Measurements from ENCODE around the genes CRISP1 and DEFB113.

DNA sequence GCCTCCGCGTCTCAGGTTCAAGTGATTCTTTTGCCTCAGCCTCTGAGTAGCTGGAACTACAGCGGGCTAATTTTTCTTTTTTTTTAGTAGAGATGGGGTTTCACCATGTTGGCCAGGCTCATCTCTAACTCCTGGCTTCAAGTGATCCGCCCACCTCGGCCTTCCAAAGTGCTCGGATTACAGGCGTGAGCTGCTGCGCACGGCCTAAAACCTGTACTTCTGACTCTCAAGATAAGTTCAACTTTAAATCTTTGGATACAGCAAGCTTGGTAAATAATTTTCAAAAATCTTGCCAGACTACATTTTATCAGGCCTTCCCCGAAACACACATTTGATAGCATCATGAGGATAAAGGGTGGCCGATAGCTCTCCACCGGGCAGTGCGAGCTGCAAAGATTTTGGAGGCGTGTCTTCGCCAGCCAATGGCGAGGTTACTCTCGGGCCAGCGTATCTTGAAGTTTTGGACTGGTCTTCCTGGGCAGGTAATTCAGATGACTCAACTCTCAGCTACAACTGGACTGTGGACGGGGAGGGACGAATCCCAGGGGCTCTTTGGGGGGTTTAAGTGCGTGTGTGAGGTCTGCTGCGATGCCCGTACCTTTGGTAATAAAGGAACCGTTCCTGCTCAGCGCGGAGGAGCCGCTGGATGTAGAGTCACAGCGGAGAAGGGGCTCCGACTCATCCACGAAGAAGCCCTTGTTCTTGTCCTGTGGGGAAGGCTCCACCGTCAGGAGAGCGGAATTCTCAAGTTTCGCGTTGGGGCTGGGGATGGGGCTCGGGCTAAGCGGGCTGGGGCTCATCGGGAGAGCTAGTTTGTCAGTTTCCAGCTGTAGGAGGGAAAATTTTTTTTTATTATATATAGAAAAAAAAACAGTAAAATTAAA, 75.4 kb downstream of the TNFRSF21 start:
- PRO-cap, result no peak

GRCh38 chr6:47300151-47300659, 9.5 kb downstream of the TNFRSF21 start:
- PRO-cap, result no peak

DNA sequence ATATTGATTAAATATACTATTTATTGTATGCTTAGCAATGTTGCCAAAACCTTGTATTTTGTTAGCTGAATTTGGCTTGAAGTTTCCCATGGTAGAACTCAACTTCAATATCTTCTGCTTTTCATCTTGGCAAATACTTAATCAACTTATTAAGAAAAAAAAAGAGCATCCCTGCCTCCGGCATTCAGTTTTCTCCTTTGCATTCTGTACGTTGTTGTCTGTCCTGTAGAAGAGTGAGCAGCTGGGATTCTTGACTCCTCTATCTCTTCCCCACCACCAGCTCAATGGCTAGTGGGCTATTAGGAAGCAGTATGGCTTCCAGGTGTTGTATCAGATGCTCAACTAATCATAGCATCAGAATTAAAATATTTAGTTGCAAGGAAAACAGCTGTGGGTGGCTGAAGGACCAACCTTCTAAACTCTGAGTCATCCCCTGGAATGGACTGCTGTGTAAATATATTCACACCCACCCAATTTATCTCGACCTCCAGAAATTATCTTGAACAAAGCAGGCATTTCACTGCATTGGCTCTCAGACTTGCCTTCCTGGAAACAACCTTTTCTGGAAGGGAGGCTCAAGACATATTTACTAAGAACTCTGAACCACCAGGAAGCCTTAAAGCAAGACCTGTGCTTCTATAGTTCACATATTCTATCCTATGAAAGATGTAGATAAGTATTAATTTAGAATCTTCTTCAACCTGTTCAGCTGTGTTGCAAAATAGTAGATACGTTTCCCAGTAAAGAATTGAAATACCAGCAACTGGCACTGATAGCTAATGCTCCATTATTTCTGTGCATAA, 57.2 kb upstream of the CD2AP start:
- PRO-cap, result no peak

GRCh38 chr6:47477165-47477323, 545 bp upstream of the CD2AP start:
- PRO-cap, result no peak

DNA sequence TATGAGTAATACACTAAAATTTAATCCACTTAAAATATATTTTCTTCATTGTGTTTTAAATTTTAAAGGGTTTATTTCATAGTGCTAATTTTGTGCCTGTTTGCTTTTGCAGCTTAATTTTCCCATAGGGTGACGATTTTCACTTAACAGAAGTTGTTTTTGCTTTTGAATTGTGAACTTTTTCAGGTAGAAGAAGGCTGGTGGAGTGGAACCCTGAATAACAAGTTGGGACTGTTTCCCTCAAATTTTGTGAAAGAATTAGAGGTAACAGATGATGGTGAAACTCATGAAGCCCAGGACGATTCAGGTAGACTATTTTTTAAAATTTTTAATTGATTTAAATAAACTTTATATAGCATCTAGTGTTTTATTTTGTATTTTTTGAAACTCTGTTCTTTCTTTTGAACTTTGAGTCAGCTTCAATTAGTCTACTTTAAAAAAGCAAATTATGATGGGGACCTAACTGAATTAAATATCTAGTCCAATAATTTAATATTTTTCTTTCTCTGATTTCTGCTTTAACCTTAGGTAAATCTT, 76.9 kb downstream of the CD2AP start:
- PRO-cap, result no peak

- PRO-cap, result no peak
These were observed at the start of gene CRISP1 for GRCh38 chr6:49866389-49866895. Gene CRISP1, minus strand, starts transcription at chr6:49866535.

- PRO-cap, result no peak
These were observed at the start of gene DEFB113 for GRCh38 chr6:49969552-49969920. Gene DEFB113, minus strand, starts transcription at chr6:49969625.

DNA sequence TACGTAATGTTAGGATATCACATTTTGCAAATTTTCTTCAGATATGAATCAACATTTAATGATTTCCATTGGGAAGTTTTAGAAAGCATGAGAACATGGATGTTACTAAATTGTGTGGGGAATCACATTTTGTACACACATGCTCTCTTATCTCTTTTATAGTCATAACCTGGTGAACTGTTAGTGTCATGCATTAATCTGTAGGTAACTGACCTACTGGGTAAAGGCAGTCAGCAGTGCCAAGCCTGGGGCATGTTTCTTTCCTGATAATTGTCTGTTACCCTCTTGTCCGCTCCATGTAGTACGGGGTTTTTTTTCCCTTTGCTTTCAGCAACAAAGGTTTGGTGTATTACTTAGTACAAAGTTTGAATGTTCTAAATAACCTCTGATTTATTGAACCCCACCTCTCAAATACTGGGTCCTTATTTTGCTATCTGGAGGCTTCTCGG, 498.9 kb downstream of the TFAP2B start:
- PRO-cap, result unidirectional peak, plus-strand start at position 223 of the sequence

DNA sequence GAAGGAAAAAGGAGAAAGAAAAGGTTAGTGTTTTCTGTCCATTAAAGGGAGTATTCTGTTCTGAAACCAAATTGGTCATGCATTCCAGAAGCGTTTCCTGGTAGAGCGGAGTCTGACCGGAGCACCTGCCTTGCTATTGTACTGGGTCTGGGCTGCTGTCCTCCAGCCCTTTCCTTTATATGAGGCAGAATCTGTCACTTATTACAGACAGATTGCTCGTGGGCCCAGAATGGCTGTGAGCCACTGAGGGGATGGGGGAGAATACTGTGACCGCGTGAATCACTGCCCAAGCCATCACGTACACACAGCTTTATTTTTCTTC, 573.5 kb downstream of the PKHD1 start:
- PRO-cap, result no peak

GRCh38 chr6:51737543-51737990, 349.8 kb downstream of the PKHD1 start:
- PRO-cap, result no peak

- PRO-cap, result no peak
These were observed 11.0 kb downstream of the MCM3 start for GRCh38 chr6:52273571-52274009.

- PRO-cap, result no peak
These were observed 1.1 kb upstream of the MCM3 start for GRCh38 chr6:52285726-52285925.

- PRO-cap, result bidirectional peak, plus-strand start at chr6:52389918, minus-strand start at chr6:52389884
These were observed 27.6 kb downstream of the PAQR8 start for GRCh38 chr6:52389491-52390020.

GRCh38 chr6:52403003-52403642, 17.0 kb upstream of the EFHC1 start:
- PRO-cap, result no peak

DNA sequence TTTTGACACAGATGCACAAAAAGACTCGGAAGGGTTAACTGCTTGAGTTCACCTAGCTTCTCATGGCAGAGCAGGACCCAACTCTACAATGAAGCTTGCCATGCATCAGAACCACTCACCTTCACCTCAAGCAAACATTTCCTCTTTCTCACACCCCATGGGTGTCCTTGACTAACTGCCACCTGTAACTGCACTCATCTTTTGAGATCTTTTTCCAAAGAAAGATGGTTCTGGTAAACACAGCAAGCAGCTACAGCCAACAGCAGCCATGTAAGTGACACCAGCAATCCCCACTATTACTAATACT, 76.5 kb downstream of the EFHC1 start:
- PRO-cap, result no peak

- PRO-cap, result no peak
These were observed 77.0 kb downstream of the TRAM2 start for GRCh38 chr6:52499599-52500578.

GRCh38 chr6:52515816-52516649, 60.8 kb downstream of the TRAM2 start:
- PRO-cap, result no peak

DNA sequence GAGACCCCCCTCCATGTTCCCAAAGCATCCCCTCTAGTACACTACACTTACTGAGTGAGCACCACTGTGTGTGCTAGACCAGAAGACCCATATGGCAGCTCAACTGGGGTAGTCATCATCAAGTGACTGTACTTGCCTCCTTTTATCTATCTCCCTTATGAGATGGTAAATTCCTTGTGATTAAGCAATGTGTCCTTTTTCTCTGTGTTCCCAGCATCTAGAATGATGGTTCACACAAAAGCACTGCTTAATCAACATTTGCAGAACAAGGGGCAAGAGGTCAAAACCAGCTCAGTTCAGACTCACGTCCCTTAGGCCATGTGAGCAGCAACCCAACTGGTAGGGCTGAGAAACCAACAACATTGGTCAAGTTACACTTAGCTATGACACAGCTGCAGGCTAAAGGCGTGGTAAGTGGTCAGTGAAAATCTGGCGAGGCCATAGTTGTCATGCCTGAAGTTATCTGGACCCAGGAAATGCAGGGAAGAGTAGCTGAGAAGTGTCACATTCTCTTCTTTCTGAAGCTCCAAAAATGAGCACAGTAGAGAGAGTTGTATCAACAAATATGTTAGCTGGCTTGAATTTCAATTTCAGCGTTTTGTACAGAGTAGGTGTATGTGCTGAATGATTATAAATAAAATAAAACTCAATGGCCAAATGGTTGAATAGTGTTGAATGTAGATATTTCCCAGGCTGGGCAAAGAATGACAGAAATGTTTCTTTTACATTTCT, 9.9 kb downstream of the TRAM2 start:
- PRO-cap, result no peak

DNA sequence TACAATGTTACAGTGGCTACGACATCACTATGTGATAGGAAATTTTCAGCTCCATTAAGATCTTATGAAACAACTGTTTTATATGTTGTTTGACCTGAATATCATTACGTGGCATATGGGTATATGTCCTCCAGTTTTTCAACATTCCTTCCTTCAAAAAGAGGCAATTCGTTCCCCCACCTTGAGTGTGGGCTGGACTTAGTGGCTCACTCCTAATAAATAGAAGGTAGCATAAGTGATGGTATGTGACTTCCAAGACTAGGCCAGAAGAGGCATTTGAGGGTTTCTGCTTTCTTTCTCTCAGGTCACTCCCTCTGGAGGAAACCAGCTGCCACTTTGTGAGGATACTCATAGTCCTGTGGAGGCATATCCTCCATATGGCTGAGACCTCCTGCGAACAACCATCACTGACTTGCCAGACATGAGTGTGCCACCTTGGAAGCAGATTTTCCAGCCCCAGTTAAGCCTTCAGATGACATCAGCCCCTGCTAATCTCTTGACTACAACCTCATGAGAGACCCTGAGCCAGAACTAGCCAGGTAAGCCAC, 2.3 kb upstream of the TRAM2 start:
- PRO-cap, result no peak

GRCh38 chr6:52881706-52882328, 27.7 kb downstream of the GSTA3 start:
- PRO-cap, result no peak

All from vermiform appendix (tissue), 1 donor.